ENCODE measurements around a stretch of chr1.

DNA sequence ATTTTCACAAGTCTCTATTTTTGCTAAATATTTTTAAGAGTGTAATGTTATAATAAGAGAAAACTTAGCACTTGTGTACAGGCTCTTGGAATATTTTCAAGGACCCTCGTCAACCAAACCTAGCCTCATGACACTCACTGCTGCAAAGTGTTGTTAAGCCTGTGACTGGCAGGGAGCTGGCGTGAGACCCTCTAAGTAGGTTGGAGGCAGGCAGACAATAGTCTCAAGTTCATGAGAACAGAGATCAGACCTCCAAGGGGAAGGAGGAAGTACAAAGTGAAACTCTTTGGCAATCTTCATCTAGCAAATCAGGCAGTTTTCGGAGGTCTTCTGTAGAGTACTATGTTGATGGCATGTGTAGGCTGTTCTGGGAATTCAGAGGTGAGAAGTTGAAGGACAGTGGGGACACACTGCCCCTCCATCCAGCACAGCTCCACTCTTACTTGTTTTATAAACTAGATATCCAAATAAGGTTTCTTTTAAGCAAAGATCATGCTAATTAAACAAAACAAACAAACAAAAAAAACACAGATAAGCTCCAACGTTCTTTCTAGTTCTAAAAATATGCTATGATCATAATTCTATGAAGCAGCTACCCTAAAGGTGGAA lies 39.0 kb downstream of the DNASE2B start:
- PRO-cap, result no peak
- RAMPAGE, long total RNA, 5 experiments, result no peak in any of the 5 experiments
- RRBS, result no CpG with 5 or more reads among the region's 4 CpGs

DNA sequence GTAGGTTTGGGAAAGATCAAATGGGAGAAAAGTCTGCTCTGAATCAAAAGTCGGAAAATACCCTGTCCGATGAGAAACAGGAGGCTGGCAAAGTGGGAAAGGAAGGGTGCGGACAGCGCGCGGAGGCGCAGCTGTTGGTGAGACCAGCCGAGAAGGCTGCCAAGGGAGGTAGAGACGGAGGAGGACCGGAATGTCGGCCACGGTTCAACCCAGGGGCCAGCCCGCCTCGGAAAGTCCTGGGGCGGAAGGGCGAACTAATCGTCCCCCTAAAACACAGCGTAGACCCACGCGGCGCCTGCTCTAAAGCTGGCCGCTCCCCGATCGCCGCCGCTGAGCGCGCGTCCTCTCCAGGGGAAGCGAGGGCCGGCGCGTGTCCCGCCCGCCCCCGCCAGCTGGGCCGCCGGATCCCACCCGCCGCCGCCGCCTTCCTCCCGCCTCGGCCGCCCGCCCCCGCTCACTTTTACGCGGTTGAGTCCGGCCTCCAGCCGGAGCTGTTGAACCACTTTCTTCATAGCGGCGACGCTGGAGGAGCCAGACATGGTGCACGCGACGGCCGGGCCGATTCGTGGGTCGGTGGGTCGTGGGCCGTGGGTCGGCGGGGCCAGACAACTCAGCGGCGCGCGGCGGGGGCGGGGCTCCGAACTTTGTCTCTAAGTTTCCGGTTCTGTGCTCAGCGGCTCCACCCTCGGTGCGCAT lies 485 bp upstream of the SPATA1 start:
- PRO-cap, result bidirectional peak, plus-strand start at position 90 of the sequence, minus-strand start at position 139 of the sequence; bidirectional peak, plus-strand start at position 307 of the sequence, minus-strand start at position 329 of the sequence; bidirectional peak, plus-strand start outside the sequence, minus-strand start at position 652 of the sequence
- RAMPAGE, long total RNA, 5 experiments, result start-site peak on the minus strand in 5 of 5 experiments, centred at positions 573 to 616 of the sequence, 160 to 5,116 reads per replicate
- RRBS, result 2% methylated on average over 31 of the region's 76 CpGs

DNA sequence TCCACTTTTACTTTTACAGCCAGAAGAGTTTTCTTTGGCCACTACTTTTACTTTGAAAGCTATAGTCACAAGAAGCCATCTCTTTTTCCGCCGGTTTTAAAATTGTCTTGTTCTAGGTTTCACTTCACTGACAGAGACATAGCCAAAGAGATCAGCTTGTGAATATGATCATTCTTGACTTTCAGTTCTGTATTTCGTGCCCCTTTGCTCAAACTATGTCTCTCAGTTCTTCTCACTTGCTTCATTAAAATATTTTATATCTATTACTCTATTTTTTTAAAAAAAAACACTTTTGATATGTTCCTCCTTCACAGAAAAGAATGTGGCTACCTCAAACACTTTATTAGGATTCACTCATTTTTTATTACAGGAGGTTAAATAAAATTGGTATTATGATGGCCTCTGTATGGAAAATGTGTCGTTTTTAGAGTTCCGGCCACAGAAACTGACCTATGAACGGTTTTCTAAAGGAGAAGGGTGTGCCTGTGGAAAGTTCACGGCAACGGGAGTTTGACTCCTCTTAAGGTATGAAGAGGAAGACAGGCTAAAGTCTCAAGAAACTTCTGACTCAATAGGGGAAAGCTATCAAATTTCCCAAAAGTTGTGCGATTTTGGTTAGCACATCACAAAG lies 1.3 kb downstream of the MCOLN2 start:
- PRO-cap, result no peak
- RAMPAGE, long total RNA, 5 experiments, result no peak in any of the 5 experiments
- RRBS, result no CpG with 5 or more reads among the region's 9 CpGs

- PRO-cap, result no peak
- RAMPAGE, long total RNA, 5 experiments, result no peak in any of the 5 experiments
- RRBS, result no CpG with 5 or more reads among the region's 8 CpGs
Observed at GRCh38 chr1:85142886-85143305, 57.9 kb downstream of the SYDE2 start.

GRCh38 chr1:85153466-85153758 lies 47.4 kb downstream of the SYDE2 start:
- PRO-cap, result no peak
- RAMPAGE, long total RNA, 5 experiments, result no peak in any of the 5 experiments
- RRBS, result no CpG with 5 or more reads among the region's 3 CpGs

DNA sequence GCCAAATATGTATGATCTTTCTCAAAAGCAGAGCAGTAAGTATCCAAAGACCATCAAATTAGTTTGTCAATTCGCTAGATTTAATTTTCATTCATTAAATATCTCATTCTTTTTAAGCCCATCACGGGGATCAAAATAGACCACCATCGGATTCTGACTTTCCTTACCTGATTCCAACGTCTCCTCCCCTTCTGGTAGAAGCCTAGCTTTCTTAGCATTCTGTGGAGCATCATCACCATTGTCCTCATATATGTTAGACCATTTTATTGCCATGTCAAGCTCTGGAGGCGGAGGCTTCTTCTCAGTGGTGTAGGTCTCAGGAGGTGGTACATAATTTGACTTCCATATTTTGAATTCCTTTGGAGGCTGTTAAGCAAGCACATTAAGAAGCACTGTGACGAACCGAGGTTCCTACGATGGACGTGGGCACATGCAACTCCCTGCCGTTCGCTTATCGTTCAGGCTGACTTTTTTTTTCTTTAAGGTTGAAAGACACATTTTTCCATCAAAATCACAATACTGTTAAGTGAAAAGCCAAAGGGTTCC lies 1.0 kb downstream of the C1orf52 start:
- PRO-cap, result unidirectional peak, plus-strand start at position 392 of the sequence
- RAMPAGE, long total RNA, 5 experiments, result start-site peak on the minus strand in 1 of 5 experiments, centred at position 291 of the sequence, 10 reads per replicate
- RRBS, result no CpG with 5 or more reads among the region's 12 CpGs

DNA sequence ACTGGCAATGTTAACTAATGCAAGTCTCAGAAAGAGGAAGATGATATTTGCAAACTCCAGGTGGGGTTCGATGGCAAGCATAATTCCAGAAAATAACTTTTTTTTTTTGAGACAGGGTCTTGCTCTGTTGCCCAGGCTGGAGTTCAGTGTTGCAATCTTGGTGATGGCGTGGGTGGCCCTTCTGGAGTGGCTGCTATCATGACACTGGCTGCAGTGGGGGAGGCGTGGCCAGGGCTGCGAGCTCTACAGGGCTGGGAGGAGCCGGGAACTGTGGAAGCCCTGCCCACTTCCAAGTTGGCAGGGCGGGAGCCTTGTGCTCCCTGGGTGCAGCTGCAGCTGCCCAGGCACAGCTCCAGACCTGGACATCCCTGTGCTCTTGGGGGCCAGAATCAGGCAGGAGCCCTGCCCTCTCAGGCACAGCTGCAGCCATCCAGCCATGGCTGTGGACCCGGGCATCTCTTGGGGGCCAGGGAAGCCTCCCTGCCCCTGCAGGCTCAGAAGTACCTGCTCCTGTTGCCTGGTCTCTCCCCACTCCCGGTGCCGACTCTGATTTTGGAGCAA lies 7.1 kb upstream of the BCL10 start:
- PRO-cap, result no peak
- RAMPAGE, long total RNA, 5 experiments, result no peak in any of the 5 experiments
- RRBS, result 53% methylated on average over 2 of the region's 9 CpGs

DNA sequence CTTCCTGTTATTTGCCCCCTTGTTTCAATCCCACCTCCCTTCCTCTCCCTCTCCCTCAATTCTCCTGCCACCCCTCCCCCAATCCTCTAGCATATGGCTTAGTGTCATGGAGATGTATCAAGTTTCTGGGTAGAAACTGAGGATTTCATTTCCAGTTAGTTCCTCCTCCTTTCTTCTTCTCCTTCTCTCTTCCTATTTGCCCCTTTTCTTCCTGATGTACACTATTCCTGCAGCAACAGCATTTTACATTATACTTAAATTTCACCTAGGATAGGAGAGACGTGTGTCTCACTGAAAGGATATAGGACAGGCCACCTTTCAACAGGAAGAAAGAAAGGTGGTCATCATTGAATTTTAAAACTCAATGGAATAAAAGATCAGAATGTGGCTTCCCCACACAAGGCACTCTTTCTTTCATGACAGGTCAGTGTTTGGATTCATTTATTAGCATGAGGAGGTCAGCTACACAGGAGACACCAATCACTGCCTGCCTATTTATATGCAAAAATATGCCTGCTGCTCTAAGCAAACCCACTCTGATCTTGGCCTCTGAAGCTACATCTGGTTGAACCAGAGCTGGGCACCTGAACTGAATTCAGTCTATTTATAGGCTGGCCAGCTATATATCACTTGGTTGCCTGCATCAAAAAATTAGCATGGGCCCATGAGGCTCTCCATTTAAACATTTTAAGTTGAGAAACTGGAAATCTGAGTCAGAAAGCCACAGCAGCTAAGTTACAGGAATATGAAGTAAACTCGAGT lies 18.1 kb downstream of the DDAH1 start:
- PRO-cap, result no peak
- RAMPAGE, long total RNA, 5 experiments, result start-site peak on the minus strand in 1 of 5 experiments, centred at positions 244 to 648 of the sequence, 11 to 15 reads per replicate
- RRBS, result no CpG with 5 or more reads among the region's 2 CpGs

DNA sequence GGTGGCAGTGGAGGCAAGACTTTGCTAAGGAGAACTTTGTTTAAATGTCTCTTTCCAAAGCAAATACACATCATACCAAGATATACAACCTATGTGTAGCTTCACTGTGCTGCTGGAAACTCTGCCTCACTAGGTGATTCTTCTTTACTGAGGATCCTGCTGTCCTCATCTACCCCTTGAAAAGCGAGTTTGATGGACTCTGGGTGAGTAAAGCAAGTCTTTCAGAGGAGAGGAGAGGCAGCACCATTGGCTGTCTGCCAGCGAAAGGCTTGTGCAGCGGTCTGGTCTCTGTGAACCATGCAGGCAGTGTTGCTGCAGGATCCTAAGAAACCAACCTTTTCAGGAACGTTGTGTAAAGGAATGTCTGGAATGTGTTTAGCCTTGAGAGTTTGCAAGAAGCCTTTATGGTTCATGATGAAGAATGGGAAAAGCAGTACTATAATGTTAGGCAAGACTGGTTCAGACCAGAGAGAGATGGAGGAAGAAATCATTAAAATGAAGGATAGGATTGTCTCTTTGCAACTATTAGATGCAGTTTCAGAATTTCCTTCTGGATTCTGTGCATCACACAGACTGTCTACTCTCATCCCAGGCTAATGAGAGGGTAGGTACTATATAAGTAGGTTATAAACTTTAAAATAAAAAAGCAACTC lies 53.4 kb upstream of the CCN1 start:
- PRO-cap, result no peak
- RAMPAGE, long total RNA, 5 experiments, result no peak in any of the 5 experiments
- RRBS, result no CpG with 5 or more reads among the region's 4 CpGs

- PRO-cap, result bidirectional peak, plus-strand start at chr1:85577128, minus-strand start at chr1:85576984
- RAMPAGE, long total RNA, 5 experiments, result start-site peak on the plus strand in 1 of 5 experiments, at chr1:85577125-85577170 at its widest, 16 reads per replicate
- RRBS, result 1% methylated on average over 40 of the region's 81 CpGs
Observed at GRCh38 chr1:85576780-85577690, 3.5 kb upstream of the CCN1 start.

DNA sequence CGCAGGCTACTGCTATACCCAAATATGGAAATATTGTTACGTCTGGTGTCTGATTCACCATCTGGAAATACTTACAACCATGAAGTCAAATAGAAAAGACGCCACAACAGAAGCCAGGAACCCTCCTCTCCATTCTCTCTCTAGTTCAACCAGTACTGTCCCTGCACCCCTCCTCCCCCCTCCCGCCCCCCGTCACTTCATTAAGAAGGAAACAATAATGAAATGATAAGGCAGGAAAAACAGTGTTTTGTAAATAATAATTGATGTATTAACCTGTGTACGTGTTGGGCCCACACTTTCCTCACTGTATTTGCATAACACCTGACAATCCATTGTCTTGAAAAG lies 1.9 kb upstream of the CCN1 start:
- PRO-cap, result bidirectional peak, plus-strand start at position 94 of the sequence, minus-strand start outside the sequence; unidirectional peak, plus-strand start at position 132 of the sequence
- RAMPAGE, long total RNA, 5 experiments, result no peak in any of the 5 experiments
- RRBS, result no CpG with 5 or more reads among the region's 6 CpGs

DNA sequence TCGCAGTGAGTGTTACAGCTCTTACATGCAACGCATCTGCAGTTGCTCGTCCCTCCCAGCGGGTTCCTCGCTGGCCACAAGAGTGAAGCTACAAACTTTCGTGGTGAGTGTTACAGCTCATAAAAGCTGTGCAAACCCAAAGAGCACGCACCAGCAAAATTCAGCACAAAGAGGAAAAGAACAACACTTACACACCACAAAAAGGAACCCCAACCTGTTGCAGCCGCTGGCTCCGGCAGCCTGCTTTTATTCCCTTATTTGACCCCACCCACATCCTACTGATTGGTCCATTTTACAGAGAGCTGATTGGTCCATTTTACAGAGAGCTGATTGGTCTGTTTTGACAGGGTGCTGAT lies 23.6 kb upstream of the CLCA4 start:
- PRO-cap, result no peak
- RAMPAGE, long total RNA, 5 experiments, result no peak in any of the 5 experiments
- RRBS, result no CpG with 5 or more reads among the region's 9 CpGs

DNA sequence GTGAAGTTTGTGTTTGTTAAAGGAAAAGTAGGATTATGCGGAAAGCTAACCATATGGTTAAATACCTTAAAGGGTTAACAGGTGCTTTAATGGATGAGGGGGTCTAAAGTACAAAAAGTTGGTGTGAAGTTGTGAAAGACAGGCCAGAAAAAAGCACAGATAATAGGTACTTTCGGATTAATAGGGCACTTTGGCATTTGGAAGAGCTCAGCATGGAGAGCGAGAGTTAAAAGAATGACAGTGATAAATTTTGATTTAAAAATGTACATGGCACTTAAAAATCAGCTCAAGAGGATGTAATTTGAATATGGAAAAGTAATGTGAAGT lies 1.5 kb downstream of the HS2ST1 start:
- PRO-cap, result no peak
- RAMPAGE, long total RNA, 5 experiments, result no peak in any of the 5 experiments
- RRBS, result no CpG with 5 or more reads among the region's 3 CpGs

GRCh38 chr1:86934238-86934795 lies 19.9 kb downstream of the HS2ST1 start:
- PRO-cap, result no peak
- RAMPAGE, long total RNA, 5 experiments, result no peak in any of the 5 experiments
- RRBS, result no CpG with 5 or more reads among the region's 10 CpGs

GRCh38 chr1:87134469-87134904 lies 194.2 kb upstream of the LMO4 start:
- PRO-cap, result no peak
- RAMPAGE, long total RNA, 5 experiments, result no peak in any of the 5 experiments
- RRBS, result no CpG with 5 or more reads among the region's 3 CpGs

- PRO-cap, result bidirectional peak, plus-strand start at chr1:87328490, minus-strand start at chr1:87328339
- RAMPAGE, long total RNA, 5 experiments, result no peak in any of the 5 experiments
- RRBS, result 2% methylated on average over 17 of the region's 23 CpGs
Observed at GRCh38 chr1:87328419-87328600, 370 bp upstream of the LMO4 start.

DNA sequence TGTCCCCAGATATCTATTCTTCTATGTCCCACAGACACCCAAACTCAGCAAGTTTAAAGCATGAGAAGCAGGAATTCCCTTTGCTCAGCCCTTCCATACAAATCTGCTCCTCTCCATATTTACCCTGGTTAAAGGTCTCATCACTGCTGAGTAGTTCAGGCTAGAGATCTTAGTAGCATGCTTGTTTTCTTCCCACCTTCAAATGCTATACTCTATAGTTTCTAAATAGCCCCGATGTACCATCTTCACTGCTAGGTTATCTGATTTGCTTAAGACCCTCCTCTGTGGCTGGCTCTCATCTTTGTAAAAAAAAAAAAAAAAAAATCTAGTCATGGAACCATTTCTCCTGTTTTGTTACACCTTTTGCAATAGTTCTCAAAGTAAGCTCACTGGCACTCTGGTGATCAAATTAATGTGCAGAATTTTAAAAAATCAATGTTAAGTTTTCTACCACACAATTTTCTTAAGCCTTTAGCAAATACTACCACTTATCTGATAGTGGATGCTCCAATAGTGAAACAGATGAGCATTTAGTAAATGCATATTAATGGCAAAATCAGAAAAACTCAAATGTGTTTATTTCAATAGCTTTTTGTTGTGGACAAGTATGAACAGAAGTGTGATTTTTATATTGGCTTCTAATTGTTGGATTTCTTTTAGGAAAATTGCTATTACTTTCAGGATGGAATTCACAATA lies 34.2 kb downstream of the KYAT3 start:
- PRO-cap, result no peak
- RAMPAGE, long total RNA, 5 experiments, result start-site peak on the minus strand in 1 of 5 experiments, centred at position 355 of the sequence, 27 reads per replicate
- RRBS, result no CpG with 5 or more reads among the region's 1 CpG

DNA sequence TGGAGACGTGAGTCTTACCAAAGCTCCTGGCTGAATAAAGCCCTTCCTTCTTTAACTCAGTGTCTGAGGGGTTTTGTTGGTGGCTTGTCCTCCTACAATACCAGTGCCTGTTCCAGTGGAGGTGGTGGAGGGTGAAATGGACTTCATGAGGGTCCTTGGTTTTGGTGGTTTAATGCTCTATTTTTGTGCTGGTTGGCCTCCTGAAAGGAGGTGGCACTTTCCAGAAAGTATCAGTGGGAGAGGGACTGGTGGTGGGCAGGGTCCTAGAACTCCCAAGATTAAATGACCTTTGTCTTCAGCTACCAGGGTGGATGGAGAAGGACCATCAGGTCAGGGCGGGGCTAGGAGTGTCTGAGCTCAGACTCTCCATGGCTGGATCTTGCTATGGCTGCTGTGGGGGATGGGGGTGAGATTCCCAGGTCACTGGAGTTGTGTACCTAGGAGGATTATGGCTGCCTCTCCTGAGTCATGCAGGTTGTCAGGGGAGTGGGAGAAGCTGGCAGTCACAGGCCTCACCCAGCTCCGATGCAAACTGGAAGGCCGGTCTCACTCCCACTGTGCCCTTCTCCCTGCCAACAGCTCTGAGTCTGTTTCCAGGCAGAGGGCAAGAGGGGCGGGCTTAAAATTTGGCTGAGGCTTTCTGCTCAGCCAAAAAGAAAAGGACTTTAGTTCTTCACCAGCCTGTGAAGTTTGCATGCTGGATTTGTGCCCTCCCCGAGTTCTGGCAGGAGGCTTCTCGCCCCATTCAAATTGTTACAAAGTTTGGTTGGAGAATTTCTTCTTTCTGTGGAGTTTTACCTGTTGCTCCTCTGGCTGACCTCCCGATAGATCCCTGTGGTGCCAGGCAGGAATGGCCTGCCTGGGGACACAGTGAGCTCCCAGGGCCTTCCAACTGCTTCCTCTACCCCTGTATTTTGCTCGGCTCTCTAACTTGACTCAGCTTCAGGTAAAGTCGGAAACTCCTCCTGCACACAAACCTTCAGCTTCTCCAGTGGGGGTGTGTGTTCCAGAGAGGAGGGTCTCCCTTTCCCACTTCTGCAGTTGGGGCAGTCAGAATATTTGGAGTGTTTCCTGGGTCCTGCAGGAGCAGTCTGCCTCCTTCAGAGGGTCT lies 13.1 kb upstream of the KYAT3 start:
- PRO-cap, result no peak
- RAMPAGE, long total RNA, 5 experiments, result start-site peak on the minus strand in 1 of 5 experiments, centred at position 221 of the sequence, 15 reads per replicate
- RRBS, result no CpG with 5 or more reads among the region's 10 CpGs

GRCh38 chr1:89129832-89130399 lies 4.0 kb upstream of the GBP2 start:
- PRO-cap, result no peak
- RAMPAGE, long total RNA, 5 experiments, result no peak in any of the 5 experiments
- RRBS, result no CpG with 5 or more reads among the region's 7 CpGs

- PRO-cap, result no peak
- RAMPAGE, long total RNA, 5 experiments, result no peak in any of the 5 experiments
- RRBS, result no CpG with 5 or more reads among the region's 3 CpGs
Observed at GRCh38 chr1:89552310-89552906, 27.8 kb downstream of the LRRC8B start.